Skin of body (tissue), 2 donors: ENCODE measurements around a stretch of chr13.

- RAMPAGE, long total RNA, result no peak
Observed at GRCh38 chr13:113998343-113999080, 24.6 kb upstream of the C13orf46 start.

GRCh38 chr13:114020853-114021381, 47.0 kb upstream of the C13orf46 start:
- RAMPAGE, long total RNA, result no peak

DNA sequence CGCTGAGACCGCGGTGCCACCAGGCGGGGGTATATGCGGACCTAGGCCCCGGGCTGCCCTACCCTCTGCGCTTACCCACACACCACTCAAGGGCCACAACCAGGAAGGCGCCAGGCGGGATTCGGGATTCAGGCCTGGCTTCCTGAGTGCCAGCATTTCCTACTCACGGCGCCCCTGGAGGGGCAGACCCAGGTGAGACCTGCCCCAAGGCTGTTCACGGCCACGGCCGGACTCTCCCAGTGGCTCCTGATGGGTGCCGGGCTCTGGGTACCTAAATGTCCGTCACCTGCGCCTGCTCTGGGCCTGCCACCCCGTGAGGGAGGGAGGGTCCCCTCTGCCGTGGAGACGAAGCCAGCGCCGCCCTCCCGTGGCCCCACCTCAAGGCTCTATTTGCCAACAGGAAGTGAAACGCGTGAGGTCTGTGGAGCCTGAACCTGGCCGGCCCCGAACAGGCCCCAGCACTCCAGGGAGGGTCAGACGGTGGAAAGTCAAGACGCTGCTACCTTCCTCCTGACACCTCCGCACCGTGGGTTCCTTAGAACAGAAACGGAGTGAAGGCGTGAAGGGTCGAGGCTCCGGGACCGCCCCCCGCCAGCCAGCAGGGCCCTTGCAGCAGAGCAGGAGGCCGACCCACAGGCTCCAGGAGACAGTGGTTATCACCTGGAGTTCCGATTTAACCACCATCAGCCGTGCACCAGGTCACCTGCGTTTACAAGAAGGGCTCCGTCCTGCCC, 50.7 kb upstream of the C13orf46 start:
- RAMPAGE, long total RNA, result no peak

- RAMPAGE, long total RNA, result no peak
Observed at GRCh38 chr13:114035345-114036250, 61.7 kb upstream of the C13orf46 start.

DNA sequence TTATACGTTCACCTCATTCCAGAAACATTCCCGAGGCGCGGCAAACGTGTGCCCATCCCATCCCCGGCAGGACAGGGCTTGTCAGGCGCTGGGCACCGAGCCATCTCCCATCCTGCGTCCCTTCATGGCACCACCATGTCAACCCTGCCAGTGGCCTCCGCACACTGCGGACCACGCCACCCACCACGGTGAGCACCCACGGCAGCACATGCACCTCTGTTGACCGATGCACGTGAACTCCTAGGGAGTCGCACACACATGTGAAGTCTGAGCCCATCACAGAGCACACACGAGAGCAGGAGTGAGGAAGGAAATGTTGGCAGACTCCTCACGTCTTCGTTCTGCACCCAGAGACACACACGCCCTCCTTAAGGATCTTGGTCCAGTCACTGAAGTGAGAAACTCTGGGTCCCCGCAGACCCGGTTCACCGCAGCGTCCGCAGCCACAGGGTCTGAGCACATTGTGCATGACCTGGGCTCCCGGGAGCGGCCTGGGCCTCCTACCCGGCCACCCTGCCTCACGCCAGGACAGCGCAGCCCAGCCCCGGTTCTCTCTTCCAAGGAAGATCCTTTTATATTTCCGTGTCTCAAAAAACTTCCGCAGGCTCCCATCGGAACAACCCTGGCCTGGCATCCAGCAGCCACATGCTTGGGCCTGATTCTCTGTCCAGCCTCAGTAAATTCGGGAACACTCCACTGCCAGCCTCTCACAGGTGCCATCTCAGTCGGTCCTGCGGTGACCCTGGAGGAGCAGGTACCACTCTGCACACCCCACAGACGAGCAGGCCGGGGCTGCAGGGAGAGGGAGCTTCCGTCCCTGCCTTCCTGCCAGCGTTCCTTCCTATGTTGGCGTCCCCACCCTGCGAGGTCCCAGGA, 68.5 kb upstream of the C13orf46 start:
- RAMPAGE, long total RNA, result no peak

- RAMPAGE, long total RNA, result no peak
Observed at GRCh38 chr13:114226026-114226700, 8.5 kb upstream of the CDC16 start.

DNA sequence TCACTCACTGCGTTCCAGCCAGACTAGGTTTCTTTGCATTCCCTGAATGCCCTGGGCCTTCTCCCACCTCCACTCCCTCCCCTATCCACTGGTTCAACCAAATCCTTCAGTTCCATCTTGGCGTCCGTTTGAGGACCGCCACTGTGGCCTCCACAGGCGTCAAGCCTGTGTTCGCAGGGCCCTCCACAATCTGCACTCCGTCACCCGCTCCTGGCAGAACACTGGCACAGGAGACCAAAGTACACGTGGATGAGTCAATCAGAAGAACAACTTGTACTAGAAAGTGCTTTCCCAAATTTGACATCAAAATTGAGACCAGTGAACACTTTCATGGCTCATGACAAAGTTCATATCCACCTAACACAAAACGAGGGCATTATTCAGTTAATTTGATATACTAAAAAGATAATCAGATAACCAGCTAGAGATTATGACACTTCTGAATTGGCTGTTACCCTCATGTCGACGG, 6.5 kb upstream of the CDC16 start:
- RAMPAGE, long total RNA, result no peak

GRCh38 chr13:114283582-114284077, 2.2 kb downstream of the UPF3A start:
- RAMPAGE, long total RNA, result no peak

- RAMPAGE, long total RNA, result no peak
Observed at GRCh38 chr13:114328666-114329109, 14.4 kb downstream of the CHAMP1 start.